Endodermal cell (in vitro differentiated cells): ENCODE measurements around the genes TPRX2, GRIN2D and KCNJ14.

GRCh38 chr19:47316698-47317235, 7.1 kb downstream of the C5AR1 start:
- PRO-cap, result no peak

GRCh38 chr19:47417813-47418462, 1.4 kb downstream of the MEIS3 start:
- PRO-cap, result unidirectional peak, plus-strand start at chr19:47418218

DNA sequence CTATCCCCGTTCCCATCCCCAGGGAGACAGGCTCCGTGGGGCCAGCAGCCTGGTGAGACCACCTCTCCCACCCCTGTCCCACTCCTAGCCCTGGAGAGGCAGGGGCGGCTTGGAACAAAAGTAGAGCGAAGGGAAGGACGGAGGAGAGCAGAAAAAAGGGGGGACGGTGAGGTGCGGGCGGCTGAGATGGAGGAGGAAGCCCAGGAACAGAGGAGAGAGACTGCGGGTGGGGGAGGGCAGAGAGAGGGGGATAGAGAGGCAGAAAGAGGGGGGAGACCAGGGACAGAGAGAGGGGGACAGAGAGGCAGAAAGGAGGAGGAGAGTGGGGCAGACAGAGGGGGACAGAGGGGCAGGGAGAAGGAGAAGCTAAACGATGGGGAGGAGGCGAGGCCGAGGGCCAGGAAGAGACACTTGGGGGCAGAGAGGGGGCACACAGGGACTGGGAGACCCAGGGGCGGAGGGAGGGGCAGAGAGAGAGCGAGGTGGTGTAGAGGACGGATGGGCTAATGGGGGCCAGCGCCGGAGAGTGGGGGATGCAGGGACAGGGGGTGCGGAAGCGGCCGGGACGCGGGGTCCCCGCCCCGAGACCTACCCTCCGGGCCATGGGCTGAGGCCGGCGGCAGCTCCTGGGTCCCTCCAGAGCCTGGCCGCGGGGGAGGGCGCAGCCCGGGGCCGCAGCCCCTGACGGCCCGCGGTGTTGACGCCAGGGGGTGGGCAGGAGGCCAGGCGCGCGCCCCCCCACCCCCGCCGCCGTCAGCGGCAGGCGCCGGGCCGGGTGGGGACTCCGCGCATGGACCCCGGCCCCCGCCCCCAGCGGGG, 640 bp downstream of the MEIS3 start:
- PRO-cap, result no peak

DNA sequence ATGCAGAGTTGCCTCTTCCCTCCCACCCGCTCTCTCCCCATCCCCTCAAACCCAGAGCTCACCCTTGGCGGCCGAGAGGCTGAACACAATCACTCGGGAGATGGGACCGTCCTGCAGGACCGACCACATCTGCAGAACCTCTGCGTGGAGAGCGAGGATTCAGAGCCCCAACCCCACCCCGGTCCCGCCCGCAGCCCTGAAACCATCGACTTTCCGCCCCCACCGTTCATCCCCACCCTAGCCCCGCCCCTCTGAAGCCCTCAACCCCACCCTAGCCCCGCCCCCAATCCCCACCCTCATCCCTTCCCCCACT, 4.3 kb downstream of the KPTN start:
- PRO-cap, result no peak

GRCh38 chr19:47484895-47485135, 796 bp upstream of the KPTN start:
- PRO-cap, result no peak

GRCh38 chr19:47494504-47495311, 10.7 kb upstream of the KPTN start:
- PRO-cap, result no peak

- PRO-cap, result no peak
These were observed 6.8 kb downstream of the NAPA start for GRCh38 chr19:47507809-47508706.

GRCh38 chr19:47514070-47514712, 672 bp downstream of the NAPA start:
- PRO-cap, result no peak

DNA sequence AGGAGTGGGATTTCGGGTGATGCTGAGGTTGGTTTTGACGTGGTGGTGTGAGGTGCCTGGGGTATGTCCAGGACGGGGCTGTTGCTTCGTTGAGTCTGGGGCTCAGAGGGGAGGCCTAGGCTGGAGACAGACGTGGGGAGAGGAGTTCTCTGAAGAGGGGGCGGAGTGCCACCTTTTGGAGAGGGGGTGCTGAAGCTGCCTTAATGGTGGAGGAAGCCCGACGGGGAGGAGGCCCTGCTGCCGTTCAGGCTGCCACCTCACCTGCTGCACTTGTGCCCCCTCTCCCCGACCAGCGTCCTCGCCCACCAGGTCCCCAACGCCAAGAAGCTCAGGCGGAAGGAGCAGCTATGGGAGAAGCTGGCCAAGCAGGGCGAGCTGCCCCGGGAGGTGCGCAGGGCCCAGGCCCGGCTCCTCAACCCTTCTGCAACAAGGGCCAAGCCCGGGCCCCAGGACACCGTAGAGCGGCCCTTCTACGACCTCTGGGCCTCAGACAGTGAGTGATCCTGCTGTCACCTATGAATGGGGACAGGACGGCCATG, 5.3 kb downstream of the NOP53 start:
- PRO-cap, result no peak

- PRO-cap, result no peak
These were observed 11.8 kb downstream of the NOP53 start for GRCh38 chr19:47756967-47757797.

DNA sequence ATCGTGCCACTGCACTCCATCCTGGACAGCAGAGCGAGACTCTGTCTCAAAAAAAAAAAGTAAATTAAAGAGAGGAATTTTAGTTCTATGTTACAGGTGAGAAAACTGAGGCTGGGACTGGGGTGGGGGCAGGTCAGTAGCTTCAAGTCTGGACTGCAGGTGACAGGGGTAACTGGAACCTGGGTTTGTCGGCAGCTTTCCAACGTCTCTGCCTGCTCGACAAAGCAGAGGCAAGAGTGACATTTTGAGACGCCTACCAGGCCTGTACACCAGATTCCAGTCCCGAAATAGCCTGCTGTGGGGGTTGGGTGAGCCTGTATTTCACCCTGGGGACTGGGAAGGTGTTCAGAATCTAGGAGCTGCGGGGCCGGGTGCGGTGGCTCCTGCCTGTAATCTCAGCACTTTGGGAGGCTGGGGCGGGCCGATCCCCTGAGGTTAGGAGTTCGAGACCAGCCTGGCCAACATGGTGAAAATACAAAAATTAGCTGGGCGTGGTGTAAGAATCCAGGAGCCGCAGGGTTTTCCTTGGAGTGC, 1.3 kb downstream of the SELENOW start:
- PRO-cap, result no peak

DNA sequence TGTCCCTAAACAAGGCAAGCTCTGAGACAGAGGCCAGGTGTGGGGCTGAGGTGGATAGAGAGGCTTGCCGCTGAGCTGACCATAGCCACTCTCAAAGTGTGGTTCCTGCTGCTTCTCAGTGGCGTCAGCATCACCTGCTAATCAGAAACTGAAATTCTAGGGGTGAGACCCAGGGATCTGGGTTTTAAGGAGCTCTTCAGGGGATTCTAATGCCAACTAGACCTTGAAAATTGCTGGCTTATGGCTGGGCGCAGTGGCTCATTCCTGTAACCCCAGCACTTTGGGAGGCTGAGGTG, 6.0 kb upstream of the TPRX2 start:
- PRO-cap, result no peak

- PRO-cap, result no peak
These were observed at the start of gene TPRX2 for GRCh38 chr19:47858786-47859438. TPRX2 (plus strand) TSS chr19:47859235.

GRCh38 chr19:47863291-47864220, 4.5 kb downstream of the TPRX2 start:
- PRO-cap, result bidirectional peak, plus-strand start at chr19:47863723, minus-strand start at chr19:47863676

DNA sequence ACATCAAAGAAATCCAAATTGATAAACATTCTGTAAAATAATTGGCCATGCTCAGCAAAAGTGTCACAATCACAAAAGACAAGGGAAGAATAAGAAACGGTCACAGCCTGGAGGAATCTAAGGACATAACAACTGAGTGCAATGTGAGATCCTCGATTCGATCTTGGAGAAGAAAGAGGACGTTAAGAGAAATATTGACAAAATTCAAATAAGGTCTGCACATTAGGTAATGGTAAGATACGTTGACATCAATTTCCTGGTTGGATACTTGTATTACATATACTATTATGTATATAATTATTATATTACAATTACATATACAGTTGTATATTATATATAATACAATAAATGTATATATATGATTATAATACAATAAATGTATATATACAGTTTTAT, 1.1 kb upstream of the CARD8 start:
- PRO-cap, result no peak

GRCh38 chr19:48379065-48379434, 12.3 kb downstream of the KDELR1 start:
- PRO-cap, result no peak

GRCh38 chr19:48393370-48394194, at the start of gene GRIN2D:
GRIN2D (plus strand) TSS chr19:48393668.
- PRO-cap, result no peak

GRCh38 chr19:48452226-48452660, 3.1 kb upstream of the KCNJ14 start:
- PRO-cap, result no peak

- PRO-cap, result no peak
These were observed at the start of gene KCNJ14 for GRCh38 chr19:48455285-48455627. KCNJ14 (plus strand) TSS chr19:48455574.

DNA sequence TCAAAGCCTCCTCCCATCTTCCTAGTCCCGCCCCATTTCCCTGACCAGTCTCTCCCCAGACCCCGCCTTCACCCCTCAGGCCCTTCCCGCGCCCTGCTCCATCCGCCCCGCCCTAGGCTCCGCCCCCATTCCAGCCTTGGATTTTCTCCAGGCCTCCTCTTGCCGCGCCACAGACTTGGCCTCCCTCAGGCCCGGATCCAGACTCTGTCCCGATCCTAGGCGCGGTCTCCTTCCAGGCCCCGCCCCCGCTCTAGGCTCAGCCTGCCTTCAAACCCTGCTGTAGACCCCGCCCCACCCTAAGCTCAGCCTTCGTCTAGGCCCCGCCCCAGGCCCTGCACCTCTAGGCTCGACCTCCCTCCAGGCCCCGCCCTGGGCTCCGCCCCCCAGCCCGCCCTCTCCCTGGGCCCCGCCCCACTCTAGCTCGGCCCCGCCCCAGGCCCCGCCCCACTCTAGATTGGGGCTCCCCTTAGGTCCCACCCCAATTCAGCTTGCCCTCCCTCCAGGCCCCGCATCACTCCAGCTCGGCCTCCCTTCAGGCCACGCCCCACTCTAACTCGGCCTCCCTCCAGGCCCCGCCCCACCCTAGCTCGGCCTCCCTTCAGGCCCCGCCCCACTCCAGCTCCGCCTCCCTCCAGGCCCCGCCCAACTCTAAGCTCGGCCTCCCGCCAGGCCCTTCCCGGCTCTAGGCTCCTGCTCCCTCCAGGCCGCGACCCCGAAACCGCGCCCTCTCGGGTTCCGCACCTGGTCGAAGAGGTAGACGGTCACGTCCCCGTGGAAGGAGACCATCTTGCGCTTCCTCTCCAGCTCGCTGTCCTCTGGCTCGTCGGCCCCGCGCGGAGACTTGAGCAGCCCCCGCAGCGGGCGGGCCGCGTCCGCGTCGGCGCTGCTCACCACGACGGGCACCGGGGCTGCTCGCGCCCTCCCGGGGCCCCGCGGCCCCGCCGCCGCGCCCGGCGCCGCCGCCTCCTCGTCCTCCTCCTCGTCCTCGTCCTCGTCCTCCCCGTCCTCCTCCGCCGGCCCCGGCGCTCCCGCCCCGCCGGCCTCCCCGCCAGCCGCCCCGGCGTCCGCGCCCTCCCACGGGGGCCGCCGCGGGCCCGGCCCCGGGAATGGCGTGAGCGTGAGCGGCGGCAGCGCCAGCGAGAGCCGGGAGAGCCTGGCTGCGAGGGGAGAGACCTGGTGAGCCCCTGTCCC, 18.3 kb downstream of the LMTK3 start:
- PRO-cap, result unidirectional peak, plus-strand start at position 726 of the sequence; unidirectional peak, plus-strand start at position 780 of the sequence